Frontal cortex (tissue), 2 donors: ENCODE data around the genes CMKLR1, CORO1C and KCTD10.

DNA sequence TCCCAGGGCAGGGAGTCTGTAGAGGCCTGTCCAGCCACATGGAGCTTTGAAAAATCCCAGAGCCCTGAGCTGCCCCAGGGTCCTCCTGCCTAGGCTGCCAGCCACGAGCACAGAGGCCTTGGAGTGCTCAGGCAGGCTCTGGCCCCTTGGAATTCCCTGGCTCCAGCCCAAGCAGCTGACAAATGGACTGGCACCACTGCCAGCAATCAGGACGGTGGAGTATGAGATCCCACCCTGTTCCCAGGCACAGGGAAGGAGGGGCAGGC lies 26.3 kb downstream of the CMKLR1 start:
- RAMPAGE, long total RNA: no peak

DNA sequence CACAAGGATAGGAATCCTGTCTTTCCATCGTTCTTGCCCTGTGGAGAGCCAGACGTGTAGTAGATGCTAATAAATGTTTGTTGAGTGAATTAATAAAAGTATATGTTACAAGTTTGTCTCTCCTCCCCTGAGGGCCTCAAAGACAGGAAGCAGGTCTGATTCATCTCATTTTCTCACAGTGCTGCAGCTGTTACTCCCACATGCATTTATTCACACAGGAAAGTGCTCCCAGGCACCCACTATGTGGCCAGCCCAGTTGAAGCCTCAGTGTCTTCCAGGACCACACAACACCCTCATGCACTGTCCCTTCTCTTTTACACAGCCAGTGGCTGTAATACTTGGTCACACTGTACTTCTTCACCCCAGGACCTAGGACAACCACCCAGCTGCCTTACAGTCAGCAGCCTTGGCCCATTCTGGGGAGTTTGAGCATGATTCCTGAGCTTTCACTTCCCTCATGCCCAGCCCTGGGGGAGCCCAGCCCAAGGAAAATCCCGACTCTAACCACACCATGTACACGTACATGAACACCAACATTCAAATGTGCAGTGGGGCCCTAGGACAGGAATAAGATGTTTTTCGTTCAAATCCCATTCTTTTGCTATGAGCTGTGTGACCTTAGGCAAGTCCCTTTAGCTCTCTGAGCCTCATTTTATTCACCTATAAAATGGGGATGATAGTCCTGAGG lies 4.8 kb downstream of the CMKLR1 start:
- RAMPAGE, long total RNA: no peak

GRCh38 chr12:108338957-108339718 lies at the start of gene CMKLR1:
TSS of gene CMKLR1 (minus strand) at chr12:108339311.
- RAMPAGE, long total RNA: no peak

GRCh38 chr12:108517664-108518147 lies 2.6 kb downstream of the FICD start:
- RAMPAGE, long total RNA: no peak

- RAMPAGE, long total RNA: no peak
Measured at GRCh38 chr12:108565191-108565516, 2.8 kb downstream of the ISCU start.

DNA sequence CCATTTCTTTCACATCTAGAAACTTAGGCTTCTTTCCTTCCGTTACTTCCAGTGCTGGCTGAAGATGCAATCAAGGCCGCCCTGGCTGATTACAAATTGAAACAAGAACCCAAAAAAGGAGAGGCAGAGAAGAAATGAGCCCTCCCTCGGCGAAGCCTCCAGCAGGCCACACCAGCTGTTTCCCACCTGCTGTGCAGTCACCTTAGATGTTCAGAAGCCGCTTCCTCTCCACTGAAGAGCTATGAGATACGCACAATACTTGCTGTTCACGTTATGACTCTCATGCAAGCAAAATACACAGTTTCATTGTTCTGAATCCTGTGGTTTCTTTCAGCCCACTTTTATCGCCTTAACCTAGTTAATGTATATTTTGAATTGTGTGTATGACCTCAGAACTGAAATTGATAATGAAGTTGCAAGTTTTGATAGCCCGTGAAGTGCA lies 6.4 kb downstream of the ISCU start:
- RAMPAGE, long total RNA: no peak

DNA sequence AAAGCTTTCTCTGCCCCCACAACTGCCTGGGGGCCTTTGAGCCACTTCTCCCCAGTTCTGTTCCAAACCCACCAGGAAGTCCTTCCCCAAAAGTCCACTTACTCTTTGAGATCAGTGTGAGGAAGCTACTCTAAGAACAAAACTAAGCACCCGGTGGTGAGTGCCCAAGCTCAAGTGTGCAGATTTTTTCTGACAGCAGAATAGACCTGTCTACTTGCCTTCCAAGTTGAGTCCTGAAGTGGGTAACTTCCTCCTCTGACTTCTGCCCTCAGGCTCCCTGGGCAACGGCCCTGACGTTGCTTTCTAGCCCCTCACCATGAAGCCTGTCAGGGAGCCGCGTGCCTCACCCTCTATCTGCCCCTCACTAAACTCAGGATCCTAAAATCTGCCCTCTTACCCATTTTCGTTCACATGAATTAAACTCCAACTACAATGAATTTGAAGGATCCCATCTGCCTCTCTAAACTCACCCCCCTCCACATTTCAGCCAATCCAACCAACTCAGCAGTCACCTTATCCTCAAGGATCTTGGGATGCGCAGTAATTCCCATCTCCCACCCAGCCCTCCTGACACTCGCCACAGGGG lies 8.3 kb upstream of the SELPLG start:
- RAMPAGE, long total RNA: no peak

DNA sequence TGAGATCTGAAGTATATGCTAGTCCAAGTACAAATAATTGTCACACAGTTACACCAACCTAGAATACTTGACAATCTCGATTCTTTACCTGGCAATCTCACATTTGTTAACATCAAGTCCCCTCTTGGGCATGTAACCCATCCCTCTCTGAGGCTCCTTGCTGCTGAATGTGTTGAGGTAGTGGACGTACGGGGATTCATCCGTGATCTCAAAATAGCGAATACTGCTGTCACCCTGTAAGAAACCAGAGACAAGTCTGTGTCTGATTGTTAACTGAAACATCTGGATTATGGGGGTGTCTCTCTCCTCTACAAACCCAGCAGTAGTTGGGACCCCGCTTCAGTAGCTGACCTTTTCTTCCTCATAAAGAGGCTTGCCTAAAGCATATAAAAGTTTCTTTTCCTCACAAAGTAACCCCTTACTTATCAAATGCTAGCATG lies 18.5 kb upstream of the SELPLG start:
- RAMPAGE, long total RNA: no peak

DNA sequence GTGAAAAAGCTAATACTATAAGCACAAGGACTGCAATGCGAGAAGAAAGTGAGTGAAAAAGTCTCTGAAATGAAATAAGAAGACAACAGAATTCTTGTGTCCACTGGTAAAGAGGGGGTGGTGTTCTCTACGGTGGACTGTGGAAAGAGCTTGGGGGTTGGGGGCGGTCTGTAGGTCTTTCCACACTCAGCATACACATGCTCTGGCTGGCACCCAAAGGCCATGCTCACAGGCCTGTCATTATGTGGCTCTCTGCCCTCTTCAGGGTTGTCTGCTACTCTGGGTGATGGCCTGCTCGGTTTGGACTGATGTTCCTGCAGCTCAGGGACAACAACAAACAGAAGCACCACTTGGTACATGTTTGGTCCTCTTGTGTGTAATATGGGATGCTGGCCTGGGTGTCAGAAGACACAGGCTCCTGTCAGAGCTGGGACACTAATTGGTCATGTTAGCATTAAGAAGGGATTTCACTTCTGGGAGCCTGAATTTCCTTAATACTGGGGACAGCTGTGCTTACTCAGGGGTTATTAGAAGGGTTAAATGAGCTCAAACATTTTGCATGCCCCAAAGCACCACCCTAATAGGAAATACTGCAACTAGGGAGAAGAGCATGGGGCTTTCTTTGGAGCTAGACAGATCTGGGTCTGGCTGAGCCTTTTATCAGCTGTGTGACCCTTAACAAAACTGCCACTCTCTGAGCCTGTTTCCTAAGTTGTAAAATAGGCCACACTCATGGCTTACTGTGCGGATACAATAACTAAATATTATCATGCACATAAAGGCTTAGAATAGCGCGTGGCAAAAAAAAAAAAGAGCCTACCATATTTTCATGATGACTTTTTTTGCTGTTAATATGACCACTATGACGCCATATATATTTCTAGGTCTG lies 32.8 kb upstream of the SELPLG start:
- RAMPAGE, long total RNA: no peak

DNA sequence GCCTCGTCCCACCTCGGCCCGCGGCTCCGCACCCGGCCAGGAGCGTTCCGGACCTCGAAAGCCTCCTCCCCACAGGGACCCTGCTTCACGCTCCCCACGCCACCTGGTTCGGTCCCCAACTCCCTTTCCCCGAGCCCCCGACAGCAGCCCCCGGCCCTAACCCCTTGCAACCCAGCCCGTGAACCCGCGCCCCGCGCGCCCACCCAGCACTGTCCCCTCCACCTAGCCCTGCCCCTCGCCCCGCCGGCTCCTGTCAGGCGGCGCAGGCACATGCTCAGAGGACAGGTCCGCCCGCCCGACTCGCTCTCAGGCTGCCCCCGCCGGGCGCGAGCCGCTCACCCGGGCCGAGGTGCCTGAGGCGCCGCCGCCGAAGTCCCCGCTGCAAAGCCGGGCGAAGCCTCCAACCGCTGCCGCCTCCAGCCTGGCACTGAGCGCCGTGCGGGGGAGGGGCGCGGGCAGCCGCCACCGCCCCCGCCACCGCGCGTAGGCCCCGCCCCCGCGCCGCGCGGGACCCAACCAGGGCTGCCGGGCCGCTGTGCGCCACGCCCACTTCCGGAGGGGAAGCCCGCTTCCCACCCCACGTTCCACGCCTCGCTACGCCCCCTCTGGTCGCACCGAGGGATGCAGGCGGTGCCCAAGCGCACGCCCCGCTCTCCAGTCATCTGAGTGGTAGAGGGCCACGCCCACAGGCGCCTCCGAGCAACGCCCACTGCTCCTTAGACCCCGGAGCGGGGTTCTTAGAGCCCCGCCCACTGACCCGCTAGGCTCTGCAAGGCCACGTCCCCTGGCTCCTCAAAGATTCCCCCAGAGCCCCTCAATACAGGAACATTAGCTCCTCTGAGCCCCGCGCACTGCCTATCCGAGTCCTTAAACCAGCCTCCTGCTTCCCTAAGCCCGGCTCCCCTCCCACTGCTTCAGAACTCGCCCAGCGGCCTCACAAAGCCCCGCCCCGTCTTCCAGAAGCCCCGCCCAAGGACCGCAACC lies at the start of gene CORO1C:
Gene CORO1C (minus strand): TSS at position 429 of the 984 bp plus-strand sequence.
- RAMPAGE, long total RNA: no peak

DNA sequence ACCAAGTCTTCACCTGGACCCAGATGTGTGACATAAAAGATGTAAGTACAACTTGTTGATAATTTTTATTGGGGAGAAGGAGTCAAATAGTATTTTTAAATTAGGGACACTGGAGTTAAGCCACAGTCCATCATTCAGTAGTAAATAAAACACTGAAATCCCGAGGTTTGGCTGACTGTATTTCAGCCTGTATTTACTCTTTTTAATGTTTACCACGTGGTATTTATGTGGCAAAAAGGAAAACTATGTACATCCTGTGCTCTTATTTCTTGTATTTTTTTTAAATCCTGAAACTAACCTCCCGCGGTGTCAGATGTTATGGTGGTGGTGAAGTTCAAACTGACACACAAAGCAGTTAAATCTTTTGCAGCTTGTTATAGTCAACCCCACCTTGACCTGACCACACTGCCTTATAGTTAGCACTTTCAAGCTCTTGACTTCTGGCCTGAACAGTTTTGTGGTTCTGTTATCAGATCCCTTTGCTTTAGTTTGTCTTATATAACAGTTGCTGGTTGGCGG lies 1.9 kb downstream of the UNG start:
- RAMPAGE, long total RNA: no peak

- RAMPAGE, long total RNA: no peak
Measured at GRCh38 chr12:109110495-109111637, 5.5 kb upstream of the ACACB start.

DNA sequence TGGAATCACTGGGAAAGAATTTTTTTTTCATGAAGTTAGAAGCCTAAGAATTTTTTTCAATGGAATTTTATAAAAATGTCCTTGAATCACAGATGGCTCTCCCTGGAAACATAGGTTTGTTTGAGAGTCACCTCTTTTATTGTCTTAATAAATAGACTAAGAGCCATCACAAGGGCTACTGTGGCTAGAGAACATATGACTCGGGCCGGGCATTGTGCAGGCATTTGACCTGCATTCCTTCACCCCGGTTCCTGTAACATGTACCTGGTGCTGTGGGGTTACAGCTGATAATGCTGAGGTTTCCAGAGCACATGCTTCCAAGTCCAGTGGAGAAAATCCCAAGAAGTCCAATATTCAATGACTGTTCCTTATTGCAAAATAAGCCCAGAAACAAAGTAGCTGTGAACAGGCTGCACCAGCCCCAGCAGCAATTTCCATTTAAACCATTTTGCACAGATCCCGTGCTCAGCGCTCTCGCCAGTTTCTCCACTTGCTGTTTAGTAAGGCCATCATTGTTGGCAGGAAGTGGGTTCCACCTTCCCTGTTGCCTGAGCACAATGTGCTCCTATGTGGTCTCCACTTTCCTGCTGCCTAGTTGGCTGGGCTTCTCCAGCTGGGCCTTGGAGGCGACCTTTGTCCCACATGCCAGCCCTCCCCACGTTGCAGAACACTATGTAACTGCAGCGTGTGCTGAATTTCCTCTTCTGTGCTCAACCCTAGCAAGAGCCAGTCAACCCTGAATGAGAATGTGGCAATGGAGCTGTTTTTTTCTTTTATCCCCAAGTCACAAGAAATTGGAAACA lies 838 bp upstream of the ACACB start:
- RAMPAGE, long total RNA: no peak

DNA sequence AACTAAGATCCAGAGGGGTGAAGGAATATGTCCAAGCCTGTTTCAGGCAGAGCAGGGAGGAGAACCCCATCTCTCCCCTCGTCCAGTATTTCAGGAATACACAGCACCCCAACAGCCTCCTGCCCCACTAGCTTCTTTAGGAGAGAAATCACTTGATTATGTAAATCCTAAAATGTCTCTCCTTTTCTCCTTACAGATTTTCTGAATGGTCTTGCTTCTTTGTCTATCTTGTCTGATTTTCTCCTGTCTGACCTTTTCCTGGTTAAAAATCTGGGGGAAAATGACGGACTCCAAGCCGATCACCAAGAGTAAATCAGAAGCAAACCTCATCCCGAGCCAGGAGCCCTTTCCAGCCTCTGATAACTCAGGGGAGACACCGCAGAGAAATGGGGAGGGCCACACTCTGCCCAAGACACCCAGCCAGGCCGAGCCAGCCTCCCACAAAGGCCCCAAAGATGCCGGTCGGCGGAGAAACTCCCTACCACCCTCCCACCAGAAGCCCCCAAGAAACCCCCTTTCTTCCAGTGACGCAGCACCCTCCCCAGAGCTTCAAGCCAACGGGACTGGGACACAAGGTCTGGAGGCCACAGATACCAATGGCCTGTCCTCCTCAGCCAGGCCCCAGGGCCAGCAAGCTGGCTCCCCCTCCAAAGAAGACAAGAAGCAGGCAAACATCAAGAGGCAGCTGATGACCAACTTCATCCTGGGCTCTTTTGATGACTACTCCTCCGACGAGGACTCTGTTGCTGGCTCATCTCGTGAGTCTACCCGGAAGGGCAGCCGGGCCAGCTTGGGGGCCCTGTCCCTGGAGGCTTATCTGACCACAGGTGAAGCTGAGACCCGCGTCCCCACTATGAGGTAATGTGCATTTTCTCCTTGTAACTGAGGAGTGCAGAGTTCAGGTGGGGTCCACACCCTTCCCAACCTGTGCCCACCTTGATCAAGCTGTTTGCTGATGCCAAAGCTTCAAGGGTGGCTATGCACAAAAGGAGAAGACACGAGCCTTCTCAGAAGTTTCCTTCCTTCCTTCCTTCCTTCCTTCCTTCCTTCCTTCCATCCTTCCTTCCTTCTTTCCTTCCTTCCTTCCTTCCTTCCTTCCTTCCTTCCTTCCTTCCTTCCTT lies 23.2 kb downstream of the ACACB start:
- RAMPAGE, long total RNA: no peak

GRCh38 chr12:109446906-109447310 lies 30.2 kb downstream of the KCTD10 start:
- RAMPAGE, long total RNA: no peak

DNA sequence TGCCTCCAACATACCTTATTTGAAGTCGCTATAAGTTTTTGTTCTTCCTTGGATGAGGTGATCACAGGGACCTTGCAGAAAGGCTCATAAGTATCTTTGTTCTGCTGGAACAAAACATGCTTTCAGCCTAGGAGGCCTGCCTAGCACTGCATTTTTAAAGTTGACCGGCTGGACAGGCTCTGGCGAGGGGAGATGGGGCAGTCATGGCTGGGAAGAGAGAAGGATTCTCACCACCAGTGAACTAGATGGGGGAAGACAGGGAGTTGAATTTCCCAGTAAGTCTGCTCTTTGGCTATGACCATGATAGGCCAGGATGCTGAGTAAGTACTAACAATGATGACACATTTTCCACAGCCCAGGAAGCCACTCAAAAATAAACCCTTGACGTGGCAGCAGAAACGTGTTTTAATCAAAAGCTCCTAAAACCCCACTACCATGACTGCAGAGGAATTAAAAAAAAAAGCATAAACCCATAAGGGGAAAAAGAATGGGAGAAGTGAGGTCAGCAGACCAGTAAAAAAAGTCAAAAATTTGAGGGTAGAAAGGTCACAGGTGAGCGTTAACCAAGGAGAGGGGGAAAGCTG lies 19.0 kb downstream of the KCTD10 start:
- RAMPAGE, long total RNA: no peak

GRCh38 chr12:109461473-109461867 lies 15.6 kb downstream of the KCTD10 start:
- RAMPAGE, long total RNA: no peak

- RAMPAGE, long total RNA: no peak
Measured at GRCh38 chr12:109476409-109477544, at the start of gene KCTD10. TSS of gene KCTD10 (minus strand) at chr12:109477300.

DNA sequence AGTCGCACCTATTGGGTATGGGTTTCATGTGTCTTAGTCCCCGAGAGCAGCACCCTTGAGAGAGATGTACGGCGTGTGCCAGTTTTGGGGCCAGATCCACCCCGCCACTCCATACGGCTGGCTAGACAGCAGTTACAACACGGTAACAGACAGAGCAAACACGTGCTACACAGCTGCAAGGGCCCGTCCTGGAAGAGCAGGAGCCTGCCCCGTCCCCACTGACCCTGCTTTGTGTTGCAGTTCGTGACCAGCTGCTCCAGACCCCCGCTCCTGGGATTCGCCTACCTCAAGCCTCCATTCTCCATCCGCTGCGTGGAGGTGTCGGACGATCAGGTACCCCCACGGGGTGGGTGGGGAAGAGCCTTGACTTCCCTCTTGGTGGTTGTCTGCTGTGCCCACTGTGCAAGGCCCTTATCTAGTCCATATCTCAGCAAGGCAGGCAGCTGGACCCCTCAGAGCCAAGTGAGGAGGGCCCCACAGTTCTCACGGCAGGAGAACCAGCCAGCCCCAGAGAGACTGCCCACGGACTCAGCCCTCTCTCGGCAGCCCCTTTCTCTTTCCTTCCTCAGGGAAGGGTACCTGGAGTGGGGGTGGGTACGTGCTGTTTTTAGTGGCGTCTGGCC lies 40.0 kb downstream of the MMAB start:
- RAMPAGE, long total RNA: no peak

DNA sequence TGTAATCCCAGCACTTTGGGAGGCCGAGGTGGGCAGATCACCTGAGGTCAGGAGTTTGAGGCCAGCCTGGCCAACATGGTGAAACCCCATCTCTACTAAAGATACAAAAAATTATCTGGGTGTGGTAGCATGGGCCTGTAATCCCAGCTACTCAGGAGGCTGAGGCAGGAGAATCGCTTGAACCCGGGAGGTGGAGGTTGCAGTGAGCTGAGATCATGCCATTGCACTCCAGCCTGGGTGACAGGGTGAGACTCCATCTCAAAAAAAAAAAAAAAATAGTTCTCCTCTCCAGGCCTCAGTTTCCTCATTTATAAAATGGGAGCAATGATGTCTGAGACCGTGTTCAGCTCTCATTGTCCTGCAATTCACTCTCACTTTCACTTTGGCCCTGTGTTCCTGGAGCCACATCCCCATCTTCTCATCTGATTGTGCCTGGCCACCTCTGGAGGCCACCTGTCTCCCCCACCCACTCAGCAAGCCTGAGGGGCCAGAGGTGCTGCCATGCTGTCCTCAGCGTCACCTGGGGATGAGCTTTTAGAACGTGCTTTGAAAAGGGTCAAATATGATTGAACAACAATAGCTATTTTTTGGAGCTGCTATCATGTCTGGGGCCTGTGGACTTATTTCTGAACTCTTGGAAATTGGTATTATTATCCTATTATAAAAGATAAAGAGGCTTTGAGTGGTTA lies 21.0 kb downstream of the MMAB start:
- RAMPAGE, long total RNA: no peak